Endometrial microvascular endothelial cells (primary cell): Measurements from ENCODE around the gene WDFY3.

GRCh38 chr4:84966514-84967633, at the start of gene WDFY3:
WDFY3 (minus strand) TSS chr4:84966690.
- RAMPAGE, long total RNA, result no peak

DNA sequence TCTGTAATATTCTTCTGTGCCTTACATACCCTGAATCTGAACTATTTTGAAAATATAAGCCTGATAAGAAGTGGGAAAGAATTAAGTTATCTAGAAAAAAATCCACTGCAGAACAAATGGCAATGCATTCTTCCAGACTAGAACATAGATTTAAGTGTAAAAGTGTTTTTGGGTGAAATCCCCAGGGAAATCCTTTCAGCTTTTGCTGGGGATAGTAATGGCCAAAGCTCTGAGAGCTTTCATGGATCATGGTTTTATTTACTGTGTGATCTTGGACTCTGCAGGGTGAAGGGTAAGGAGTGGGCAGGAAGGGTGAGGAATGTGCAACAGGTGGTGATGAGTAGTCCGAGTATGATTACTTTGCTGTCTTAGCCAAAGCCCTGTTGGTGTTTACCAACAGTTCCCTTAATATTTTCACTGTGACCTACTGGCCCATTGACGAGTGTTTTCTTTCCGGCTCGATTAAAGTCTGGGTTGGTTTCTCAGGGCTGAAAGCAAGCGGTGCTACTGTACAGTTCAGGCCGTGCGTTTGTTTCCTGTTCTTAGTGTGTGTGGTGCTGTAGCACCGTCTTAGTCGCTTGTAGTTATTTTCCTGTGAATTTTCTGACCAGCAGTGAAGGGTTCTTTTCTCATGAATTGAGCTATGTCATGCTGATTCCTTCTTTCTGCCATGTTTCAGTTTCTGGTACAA, 2.5 kb downstream of the ARHGAP24 start:
- RAMPAGE, long total RNA, result no peak

- RAMPAGE, long total RNA, result no peak
Measured at GRCh38 chr4:85680914-85681902, 206.3 kb downstream of the ARHGAP24 start.

DNA sequence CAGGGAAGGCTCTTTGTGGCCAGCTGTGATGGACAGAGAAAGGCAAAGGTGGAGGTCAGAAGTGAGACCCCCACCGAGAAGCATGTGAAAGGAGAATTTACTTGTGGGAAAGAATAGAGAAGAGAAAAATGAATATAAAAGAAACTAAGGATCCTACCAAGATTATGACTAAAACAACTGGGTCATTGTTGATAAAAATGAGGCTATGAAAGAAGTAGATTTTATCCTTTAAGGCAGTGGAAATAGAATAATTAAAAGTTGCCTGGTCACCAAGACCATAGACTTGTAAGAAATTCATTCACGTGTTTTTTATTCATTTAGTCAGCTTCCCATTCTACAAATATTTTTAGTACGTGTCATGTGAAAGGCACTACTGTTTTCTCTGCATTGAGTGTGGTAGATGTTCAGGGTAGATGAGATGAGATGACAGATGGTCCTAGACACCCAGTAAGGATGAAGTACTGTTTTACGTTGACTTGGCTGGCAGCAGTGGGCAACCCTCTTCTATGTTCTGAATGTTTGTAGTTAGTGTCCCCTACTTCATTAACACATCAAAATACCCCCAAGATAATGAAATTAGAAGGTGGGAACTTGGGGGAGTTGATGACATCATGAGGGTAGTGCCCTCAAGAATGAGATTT, 228.1 kb downstream of the ARHGAP24 start:
- RAMPAGE, long total RNA, result no peak

GRCh38 chr4:85707617-85708137, 232.7 kb downstream of the ARHGAP24 start:
- RAMPAGE, long total RNA, result no peak

- RAMPAGE, long total RNA, result no peak
Measured at GRCh38 chr4:85762245-85762543, 287.2 kb downstream of the ARHGAP24 start.

DNA sequence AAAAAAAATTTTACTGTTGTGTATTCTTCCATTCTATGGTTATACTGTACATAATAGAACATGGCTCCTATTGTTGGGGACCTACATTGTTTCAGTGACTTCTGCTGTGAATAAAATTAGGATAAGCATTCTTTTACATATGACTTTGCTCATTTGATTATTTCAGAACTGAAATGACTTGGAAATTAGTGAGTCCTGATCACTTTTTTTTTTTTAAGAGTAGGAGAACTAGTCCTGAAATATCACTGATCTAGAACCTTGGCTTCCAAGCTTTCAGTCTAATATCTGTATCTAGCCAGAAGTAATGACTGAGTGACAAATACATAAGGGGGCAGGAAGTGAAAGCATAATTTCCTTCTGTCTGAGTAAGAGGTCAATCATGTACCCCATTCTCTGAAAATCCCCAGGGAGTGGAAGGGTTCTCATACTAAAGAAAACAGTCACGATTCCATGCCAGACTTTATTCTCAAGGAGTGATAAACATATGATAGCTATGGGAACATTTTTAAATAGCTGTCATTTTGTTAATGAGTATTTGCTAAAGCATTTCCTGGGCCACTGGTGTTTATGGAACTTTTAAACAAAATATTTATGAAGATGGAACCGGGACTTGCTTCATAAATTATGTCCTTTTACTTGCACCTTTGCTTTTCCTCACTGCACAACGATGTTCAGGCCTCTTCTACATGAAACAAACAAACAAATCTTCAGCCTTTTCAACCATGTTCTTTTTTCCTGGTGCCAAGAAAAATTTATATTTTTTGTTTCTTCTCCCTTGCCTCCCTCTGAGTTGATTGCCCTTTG, 308.5 kb downstream of the ARHGAP24 start:
- RAMPAGE, long total RNA, result no peak

DNA sequence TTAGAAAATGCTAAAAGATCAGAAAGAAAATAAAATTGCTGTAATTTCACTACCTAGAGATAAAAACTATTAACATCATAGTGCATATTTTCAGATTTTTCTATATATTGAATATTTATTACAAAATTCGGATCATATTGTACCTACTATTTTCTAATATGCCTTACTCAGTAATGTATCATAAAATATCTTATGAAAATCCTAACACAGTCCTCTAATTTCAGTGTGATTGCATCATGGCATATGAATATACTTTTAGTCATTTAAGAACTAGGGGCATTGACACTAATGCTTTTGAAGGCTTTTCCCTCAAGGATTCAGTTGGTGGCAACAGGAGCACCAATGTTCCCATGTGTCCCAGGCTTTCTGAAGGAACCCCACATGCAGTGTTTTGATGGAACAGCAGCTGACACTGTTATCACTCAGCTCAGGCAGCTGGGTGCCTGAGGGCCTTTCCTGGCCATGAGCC, 348.2 kb downstream of the ARHGAP24 start:
- RAMPAGE, long total RNA, result no peak

- RAMPAGE, long total RNA, result no peak
Measured at GRCh38 chr4:85827524-85828691, 353.0 kb downstream of the ARHGAP24 start.

DNA sequence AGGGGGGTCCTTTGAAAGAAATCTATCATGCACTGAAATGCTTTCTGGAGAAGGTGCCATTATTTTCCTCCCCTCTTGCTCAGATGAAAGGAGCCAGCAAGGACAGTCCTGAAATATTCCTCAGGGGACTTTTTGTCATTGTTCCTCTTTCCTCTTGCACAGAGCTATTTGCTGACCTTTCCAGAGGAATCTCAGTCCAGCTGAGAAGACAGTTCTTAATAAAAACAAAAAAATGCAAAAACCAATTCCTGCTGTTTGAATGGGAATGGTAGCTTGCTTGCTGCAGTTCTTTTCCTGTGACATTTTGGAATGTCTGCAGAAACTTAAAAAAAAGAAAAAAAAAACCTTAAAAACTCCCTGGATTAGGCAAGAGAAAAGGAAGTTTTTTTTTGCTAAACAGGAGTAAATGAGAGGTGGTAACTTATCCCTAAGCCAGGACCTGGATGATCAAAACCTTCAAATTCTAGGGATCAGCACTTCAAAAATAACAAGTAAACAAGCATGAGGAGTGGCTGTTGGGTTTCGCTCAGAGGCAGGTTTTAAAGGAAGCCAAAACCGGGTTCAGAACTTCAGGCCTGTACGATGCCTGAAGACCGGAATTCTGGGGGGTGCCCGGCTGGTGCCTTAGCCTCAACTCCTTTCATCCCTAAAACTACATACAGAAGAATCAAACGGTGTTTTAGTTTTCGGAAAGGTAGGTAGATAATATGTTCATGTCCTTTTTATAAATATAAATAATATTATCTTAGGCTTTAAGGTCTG, 429.3 kb downstream of the MAPK10 start:
- RAMPAGE, long total RNA, result no peak

- RAMPAGE, long total RNA, result no peak
Measured at GRCh38 chr4:86000260-86000630, 359.6 kb downstream of the MAPK10 start.

DNA sequence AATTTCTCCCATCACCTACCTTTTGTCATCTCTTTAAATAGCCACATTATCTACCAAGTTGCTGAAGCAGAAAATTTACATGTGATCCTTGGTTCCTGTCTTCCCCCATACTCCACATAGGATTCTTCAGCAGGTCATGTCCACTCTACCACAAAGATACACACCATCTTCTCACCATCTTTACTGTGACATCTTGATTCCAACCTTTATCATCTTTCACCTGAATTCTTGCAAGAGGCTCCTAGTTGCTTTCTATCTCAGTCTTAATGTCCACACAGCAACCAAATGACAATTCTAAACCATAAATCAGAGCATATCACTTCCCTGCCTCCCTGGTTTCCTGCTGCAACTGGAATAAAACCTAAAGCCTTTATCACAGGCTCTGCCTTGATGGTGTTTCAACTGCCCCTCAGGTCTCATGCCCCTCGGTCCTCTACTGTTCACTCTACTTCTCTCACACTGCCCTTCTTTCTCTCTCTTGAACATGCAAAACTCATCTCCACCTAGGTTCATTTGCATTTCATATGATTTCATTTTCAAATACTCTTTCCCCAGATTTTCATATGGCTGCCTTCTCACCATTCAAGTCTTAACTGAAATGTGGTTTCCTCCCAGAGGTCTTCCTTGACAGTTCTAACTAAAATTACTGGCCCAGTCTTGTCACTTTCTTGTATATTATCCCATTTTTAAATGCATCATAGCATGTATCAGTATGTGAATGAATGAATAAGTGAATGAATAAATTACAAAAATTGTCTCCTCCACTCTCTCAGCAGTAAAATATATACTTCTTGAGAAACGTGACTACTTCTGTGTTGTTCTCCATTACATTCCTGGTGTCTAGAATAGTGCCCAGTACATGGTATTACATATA, 91.5 kb downstream of the MAPK10 start:
- RAMPAGE, long total RNA, result no peak

- RAMPAGE, long total RNA, result no peak
Measured at GRCh38 chr4:86847647-86848651, 1.2 kb downstream of the SLC10A6 start.

DNA sequence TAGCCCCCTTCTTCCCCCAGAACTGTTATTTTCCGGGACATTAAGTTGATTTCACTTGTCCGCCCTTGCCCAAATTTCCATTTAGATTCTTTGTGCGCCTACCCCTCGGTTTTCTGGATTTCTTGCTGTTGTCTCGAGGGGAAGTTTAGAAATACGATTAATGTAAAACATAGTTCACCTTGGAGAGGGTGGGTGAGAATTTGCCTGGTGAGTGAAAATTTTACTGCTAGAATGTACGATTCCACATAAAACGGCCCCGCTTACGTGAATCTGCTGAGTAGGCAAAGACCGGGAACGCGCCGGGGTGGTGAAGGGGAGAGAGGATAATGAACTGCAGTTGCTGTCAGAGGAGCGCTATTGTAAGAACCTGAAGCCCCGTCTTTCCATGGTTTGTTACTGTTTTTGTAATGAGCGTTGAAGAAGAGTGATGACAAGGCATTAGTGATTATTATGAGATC, 72.9 kb downstream of the AFF1 start:
- RAMPAGE, long total RNA, result no peak

GRCh38 chr4:87014294-87014858, 79.6 kb downstream of the AFF1 start:
- RAMPAGE, long total RNA, result no peak

DNA sequence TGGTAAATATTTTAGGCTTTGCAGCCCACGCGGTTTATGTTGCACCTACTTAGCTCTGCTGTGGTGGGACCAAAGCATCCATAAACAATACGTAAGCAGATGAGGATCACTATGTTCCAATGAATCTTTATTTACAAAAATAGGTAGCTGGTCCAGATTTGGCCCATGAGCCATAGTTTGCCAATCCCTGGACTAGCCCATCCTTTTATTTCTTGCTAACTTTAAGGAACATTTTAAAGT, 95.3 kb downstream of the AFF1 start:
- RAMPAGE, long total RNA, result no peak

DNA sequence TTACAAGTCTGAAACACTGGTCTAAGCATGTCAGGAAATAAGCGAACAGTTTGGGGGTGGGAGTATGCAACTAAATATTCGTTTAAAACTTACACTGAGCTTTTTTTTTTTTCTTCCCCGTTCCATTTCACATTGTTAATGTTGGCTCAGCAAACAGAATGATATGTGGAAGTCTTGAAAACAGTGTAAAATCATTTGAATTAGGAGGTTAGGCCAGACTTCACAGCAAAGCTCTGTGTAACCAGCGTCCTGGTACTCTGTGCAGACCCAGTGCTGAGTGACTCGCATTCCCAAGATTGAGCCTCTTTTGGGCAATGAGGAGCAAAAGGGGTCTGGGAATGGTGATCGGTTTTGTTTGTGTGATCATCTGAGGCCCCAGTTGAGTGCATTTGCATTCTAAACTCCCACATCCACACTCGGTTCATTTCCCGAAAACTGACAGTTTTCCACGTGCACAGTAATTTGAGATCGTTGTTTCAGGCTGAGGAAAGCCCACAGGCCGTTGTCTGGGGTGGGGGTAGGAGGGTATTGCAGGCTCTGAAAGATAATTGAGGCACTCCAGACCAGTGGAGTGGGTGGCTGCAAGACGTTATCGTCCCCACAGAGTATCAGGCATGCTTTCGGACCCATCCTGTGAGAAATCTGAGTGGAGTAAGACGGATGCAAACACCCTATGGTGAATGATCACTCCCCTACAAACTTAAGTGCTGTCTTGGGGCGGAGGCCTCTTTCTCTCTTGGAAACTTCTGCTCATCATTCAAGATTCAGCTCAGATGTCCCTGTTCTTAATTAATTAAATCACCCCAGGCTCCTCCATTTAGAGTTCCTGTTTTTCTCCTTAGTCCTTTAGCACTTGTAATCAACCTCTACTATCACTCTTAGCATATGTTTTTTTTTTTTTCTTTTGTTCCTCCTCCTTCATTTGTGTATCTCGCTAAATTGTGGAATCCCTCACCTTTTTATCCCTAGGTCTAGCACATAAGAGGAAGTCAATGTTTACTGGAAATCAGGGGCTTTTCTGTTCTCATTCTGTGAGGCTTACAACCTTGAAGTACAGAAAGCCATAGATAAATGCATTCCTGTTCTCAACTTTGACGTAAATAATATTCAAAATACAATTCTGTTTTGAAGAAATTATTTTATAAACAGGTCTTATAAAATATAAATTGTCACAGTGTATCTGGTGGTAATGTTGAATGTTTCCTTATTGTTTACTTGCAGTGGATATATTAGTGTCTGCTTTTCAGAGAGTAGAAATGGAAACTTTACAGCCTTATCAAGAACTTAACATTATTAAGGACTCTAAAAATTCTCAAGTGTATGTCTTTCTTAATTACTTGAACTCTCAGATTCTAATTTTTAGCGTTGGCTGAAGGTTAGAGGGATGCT, 96.2 kb downstream of the AFF1 start:
- RAMPAGE, long total RNA, result no peak

- RAMPAGE, long total RNA, result no peak
Measured at GRCh38 chr4:87070511-87070958, 135.7 kb downstream of the AFF1 start.

DNA sequence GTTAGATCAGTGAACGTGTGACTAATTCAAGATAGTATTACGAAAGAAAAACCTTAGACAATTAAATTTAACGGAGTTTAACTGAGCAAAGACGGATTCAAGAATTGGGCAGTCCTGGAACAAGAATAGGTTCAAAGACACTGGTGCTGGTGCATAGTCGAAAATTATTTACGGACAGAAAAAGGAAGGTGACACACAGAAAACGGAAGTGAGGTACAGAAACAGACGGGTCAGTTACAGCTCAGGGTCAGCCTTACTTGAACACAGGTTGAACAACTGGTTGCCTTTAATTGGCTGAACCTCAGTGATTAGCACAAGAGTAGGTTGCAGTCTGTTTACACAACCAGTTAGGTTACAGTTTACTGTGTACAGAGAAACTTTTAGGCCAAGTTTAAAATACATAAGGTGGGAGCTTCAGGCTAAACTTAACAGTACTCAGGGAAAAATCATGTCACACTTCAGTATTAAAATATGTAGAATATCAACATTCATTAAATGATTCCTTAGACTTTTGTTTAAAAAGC, 31.4 kb downstream of the KLHL8 start:
- RAMPAGE, long total RNA, result no peak

DNA sequence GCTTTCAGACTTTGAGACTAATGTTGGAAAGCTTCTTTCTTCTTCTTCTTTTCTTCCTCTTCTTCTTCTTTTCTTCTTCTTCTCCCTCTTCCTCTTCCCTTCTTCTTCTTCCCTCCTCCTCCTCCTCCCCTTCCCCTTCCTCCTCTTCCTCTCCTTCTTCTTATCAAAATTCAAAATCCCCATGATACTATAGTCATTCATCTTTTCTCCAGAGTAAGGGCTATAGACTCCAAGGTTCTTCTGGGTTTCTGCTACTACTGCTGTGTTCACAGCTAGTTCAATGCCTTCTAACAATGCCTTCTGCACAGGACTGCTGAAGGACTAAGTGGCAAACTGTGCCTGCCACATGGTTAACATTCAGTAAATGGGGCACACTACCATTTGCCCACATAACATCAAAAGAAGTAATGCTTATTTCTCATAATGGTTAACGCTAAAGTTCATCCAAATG, 11.8 kb upstream of the HSD17B13 start:
- RAMPAGE, long total RNA, result no peak